A375 (cell line): ENCODE measurements around a stretch of chr19.

- RAMPAGE, long total RNA, result no peak
These were observed 3.0 kb upstream of the MZF1 start for GRCh38 chr19:58576189-58576504.